ENCODE measurements around the genes SPO11, RBM38 and TUBB1.

GRCh38 chr20:57329489-57330066 lies at the start of gene SPO11:
SPO11 (plus strand) TSS chr20:57329803.
- PRO-cap = no peak
- RAMPAGE, long total RNA, 3 experiments = no peak in any of the 3 experiments

- PRO-cap = bidirectional peak, plus-strand start at chr20:57391398, minus-strand start at chr20:57391220
- RAMPAGE, long total RNA, 3 experiments = no peak in any of the 3 experiments
Observed at GRCh38 chr20:57391047-57391598, at the start of gene RBM38. RBM38 (plus strand) TSS chr20:57391396.

DNA sequence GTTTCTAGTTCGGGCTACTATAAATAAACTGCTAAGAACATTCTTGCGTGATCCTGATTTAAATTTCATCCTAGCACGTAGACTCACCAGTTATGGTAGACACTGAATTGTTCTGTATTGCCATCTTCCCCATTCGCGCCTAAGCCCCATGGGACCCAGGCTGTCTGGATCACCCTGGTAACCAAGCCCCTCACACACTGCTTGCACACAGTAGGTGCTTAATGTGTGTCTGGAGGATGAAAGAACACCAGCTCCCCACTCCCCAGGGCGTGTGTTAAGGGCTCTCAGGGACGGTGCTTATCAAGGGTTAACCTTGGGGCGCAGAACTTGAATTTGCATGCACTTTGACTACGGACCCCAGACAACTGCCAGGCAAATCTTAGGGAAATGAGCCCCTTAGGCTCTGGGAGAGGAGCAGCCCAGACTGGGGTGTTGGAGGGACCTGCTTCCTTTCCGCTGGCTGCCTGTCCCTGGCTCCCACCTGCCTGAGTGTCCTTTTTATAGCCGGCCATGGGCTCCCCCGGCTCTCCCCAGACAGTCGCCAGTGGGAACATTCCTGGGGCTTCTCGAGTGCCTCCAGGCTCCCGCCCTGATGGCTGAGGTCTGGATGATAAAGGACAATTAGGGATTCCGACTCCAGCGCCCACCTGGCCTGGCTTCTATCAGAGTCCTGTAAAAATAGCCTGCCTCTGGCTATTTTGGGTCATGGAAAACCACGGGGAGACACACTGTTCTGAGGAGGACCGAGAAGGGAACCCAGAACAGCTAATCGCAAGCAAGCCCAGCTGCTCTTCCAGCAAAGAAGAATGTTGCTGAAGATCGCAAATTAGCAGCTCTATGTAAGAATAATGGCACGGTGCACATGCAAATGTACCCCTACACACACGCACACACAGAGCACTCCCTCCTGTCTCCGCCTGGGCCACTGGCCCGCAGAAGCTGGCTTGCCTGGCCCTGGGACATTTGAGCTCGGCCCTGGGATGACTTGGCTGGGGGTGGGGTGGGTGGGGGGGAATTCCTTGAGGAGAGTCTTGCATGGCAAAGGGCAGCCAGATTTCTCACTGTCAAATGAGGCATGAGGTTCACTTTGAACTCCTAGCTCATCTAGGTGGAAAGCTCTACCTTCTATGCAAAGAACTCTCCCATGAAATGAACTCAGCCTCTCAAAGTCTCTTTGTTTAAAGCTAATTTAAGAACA lies 55.6 kb downstream of the CTCFL start:
- PRO-cap = no peak
- RAMPAGE, long total RNA, 3 experiments = no peak in any of the 3 experiments

DNA sequence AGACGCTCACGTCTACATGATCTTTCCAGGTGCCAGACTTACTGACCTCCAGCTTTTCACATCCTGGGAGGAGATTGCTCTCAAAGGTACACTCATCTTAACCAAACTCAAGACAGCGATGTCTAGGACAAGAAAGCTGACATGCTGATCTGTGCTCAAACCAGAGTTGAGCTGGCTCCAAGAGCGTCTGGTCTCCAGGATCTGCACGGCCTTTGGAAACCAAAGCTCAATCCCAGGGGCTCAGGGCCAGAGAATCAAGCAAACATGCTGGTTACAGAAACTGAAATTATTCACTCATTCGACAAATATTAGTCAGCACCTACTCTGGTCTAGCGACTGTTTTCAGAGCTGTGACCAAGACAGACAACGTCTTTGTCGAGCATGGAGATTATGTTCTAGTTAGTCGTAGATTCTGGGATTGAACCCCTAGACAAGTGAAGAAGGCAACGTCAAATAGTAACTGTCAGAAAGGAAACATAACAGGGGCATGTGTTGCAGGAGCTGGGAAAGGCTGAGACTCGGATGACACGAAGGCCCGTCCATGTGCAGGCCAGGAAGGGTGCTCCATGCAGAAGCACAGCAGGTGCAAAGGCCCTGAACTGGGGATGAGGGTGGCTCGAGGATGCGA lies 12.7 kb upstream of the PCK1 start:
- PRO-cap = no peak
- RAMPAGE, long total RNA, 3 experiments = no peak in any of the 3 experiments

- PRO-cap = no peak
- RAMPAGE, long total RNA, 3 experiments = no peak in any of the 3 experiments
Observed at GRCh38 chr20:57552374-57553011, 8.4 kb upstream of the PCK1 start.

DNA sequence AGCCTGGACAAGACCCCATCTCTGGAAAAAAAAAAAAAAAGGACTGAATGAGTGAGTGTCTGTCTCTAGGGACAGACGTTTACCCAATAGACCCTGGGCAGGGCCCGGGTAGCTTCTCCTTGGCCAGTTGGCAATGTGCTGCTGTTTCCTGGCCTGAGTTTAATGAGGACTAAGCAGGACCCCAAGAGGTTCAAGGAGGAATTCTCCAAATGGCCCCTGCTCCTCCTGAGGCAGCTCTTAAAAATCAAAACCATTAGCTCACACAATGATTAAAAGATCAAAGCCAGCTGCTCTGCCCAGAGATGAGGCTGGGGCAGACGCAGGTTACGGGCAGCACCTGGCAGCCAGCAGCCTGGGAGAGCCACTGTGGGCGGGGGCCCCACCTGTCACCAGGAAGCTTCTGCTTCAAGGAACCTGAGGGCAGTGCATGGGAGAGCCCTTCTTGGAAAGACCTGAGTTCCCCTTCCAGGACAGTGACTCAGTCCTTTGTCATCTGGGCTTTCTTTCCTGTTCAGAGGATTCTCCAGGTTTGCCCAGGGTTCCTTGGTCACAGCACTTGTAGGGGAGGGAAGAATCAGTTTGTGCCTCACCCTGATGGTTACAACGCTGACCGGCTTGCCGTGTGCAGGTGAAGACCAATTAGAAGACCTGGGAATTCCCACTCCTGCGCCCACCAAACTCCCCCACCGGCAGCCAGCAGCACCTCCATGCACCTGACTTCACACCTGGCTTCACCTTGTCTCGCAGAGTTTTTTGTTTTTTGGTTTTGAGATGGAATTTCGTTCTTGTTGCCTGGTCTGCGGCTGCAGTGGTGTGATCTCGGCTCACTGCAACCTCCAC lies 2.2 kb downstream of the ZBP1 start:
- PRO-cap = no peak
- RAMPAGE, long total RNA, 3 experiments = no peak in any of the 3 experiments

DNA sequence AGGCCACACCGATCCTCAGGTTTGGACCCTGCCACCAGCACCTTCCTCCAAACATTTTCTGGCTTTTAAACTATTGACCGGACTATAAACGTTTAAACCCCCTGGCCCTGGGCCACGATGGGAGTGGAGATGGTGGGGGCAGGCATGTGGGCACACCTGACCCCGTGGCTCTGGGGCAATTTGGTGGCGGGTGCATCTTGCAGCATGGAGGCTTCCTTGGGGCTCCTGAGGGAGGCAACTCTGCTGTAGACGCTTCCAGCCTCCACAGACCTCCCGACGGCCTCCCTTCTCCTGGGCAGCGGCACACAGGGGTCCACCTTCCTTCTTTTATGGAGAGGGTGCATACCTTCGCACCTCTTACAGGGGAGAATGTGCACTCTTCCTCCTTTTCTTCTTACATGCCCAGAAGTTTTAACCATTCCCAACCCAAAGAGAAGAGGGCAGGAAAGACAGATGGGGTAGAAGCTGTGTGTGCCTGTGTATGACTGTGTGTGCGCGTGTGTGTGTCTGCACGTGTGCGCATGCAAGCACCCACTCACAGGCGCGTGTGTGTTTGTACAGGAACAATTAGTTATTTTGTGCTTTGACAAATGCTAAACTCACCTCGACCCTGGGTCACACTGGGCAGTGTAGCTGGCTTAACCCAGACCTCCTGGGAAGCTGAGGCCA lies 5.0 kb downstream of the PMEPA1 start:
- PRO-cap = no peak
- RAMPAGE, long total RNA, 3 experiments = no peak in any of the 3 experiments

- PRO-cap = no peak
- RAMPAGE, long total RNA, 3 experiments = no peak in any of the 3 experiments
Observed at GRCh38 chr20:57714440-57714903, 4.7 kb upstream of the PMEPA1 start.

DNA sequence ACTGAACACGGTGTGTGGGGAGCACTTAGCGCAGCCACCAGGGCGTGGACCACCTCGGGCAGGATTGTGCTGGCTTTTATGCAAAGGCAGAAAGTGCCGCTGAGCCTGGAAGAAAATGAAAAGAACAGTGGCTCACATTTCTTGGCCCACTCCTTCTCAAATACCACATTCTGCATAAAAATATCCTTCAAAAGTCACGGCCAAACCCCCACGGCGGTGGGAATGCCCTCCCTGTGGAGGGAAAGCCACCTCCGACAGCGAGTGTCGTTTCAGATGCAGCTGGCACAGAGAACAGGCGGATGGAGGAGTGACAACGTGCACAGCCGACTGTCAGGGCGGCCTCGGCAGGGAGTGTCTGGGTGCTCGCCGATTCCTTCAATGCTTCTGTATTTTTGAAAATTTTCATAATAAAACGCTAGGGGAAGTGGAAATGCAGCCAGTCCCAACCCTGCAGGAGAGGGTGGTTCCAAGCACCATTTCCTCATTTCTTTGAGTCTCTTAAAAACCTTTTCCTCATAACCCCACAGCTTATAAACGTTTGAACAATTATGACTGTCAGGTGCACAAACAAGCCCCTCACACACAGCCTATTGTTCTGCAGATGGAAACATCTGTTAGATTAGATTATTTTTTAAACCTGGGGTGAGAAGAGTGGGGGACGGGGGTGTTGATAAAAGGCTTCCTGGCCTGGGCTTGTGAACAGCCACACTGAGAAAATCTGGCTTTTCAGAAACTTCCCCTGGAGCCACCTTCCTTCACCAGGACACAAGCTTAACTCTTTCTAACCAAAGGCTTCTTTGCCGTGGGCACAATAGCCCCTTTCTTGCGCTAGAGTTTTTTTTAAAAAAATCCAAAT lies 151.2 kb upstream of the C20orf85 start:
- PRO-cap = unidirectional peak, minus-strand start at position 380 of the sequence
- RAMPAGE, long total RNA, 3 experiments = no peak in any of the 3 experiments

DNA sequence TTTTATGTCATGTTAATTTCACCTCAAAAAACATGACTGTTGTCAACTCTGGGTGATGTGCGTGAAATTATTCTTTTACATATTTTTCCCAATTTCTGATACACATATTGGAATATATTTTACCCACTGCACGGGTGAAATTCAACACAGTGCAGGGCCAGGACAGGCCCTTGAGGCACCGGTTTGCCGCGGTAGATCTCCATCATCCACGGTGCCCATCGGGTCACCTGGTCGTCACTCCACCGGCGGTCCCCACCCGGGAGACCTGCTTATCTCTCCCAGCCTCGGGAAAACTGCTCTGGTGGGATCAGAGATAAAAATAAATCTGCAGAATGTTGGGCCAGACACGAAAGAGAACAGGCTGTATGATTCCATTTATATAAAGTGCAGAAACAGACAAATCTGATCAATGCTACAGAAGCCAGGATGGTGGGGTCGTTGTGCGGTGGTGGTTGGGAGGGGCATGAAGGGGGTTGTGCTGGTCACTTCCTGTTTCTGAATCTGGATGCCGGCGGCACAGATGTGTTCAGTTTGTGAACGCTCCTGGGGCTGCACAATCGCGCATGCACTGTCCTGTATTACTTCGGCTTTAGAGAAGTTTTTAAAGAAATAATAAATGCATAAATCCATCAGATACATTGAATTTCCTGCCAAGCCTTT lies 23.3 kb downstream of the C20orf85 start:
- PRO-cap = no peak
- RAMPAGE, long total RNA, 3 experiments = no peak in any of the 3 experiments

DNA sequence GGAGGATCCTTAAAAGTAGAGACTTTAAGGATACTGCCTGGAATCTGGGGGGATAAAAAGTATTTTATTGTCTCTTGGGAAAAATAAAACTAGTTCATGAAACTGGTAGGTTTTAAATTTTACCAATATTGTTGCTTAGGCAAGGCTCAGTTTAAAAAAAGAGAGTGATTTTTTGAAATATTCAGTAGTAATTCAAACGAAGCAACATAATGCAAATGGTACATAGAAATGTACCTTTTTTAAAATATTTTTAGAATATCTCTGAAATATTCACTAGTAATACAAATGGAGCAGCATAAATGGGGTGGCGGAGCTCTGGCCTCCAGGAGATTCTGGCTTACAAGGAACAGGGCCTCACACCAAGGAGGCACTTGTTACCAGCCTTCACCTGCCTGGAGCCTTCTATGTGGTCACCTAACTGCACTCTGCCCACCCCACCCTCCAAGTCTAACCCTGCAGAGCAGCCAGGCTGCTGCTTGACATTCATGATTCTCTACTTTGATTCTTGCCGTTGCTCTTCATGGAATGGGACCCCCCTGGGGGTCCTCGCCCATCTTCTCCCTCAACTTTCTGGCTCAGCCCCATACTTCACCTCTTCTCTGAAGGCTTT lies 27.0 kb downstream of the RAB22A start:
- PRO-cap = no peak
- RAMPAGE, long total RNA, 3 experiments = no peak in any of the 3 experiments

- PRO-cap = no peak
- RAMPAGE, long total RNA, 3 experiments = no peak in any of the 3 experiments
Observed at GRCh38 chr20:58437282-58437926, 48.4 kb downstream of the VAPB start.

GRCh38 chr20:58634451-58635410 lies 16.4 kb upstream of the STX16 start:
- PRO-cap = no peak
- RAMPAGE, long total RNA, 3 experiments = no peak in any of the 3 experiments

GRCh38 chr20:58647596-58648486 lies 3.2 kb upstream of the STX16 start:
- PRO-cap = no peak
- RAMPAGE, long total RNA, 3 experiments = no peak in any of the 3 experiments

DNA sequence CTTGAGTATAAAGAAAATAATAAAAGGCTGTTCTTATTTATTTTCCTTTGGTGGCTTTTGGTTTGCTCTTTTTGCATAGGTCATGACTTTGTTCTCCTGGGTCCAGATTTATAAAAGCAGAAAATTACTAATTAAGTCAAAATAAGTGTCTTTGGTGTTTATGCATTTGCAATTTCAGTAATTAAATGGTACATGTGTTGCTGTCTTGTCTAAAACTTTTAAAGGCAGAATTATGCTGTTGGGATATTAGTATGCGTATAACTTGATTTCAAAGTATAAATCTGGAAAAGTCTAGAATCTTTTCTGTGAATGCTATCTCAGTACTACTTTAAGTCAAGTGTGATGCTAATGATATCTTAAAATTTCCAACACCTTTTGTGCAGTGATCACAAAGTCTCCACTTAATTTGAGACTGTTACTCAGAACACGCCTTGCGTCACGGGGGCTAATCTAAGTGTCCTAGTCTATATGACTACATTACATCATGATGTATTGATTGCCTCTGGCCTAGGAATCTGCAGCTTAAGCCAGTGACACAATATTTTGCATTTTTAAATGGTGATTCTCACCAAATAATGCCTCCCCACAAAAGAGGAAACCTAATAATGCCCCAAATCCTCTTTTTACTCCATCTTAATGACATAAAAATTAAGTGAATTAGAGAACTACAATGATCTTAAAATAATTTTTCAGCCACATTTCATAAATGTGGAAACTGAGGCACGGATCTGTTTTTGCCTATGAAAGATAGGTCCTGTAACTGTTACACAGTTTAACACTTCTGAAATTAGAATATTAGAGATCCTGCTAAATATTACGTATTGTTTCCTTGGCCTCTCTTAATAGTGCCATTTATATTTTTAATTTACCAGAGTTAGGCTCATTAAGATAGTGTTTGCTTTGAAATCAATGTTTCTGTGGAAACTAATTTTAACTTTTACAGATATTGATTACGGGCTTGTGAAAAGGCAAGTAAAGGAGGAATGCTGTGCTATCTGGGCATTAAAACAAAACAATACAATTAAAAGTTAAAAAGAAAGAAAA lies 2.6 kb downstream of the GNAS start:
- PRO-cap = no peak
- RAMPAGE, long total RNA, 3 experiments = no peak in any of the 3 experiments

DNA sequence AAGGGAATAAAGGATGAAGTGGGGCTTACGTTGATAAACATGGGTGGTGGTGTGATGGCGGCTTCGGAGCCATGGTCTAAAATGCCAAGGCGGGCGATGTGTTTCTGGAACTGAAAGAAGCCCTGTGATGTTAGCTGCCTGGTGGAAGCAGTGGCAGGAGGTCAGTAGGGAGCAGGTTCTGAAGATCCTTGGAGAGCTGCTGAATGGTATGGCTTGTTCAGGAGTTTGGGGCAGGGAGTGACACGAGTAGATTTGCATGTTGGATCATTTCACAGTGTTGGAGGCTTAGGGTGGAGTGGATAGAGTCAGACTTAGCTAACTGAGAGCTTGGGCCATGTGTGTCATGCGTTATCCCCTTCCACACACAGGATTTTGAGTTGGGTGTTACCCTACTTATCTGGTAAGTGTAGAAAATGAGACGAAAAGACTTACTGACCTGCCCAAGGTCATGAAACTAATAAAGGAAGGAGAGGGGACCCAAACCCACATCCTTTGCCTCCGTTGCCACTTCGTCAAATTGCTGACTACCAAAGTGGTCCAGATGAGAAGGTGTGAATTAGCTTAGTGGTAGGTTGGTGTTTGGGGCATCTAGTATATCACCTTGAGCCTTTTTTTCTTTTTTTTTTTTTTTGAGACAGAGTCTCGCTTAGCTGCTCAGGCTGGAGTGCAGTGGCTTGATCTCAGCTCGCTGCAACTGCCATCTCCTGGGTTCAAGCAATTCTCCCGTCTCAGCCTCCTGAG lies 1.6 kb downstream of the NELFCD start:
- PRO-cap = no peak
- RAMPAGE, long total RNA, 3 experiments = no peak in any of the 3 experiments

GRCh38 chr20:59018899-59019573 lies at the start of gene TUBB1:
TUBB1 (plus strand) TSS chr20:59019429.
- PRO-cap = no peak
- RAMPAGE, long total RNA, 3 experiments = no peak in any of the 3 experiments

DNA sequence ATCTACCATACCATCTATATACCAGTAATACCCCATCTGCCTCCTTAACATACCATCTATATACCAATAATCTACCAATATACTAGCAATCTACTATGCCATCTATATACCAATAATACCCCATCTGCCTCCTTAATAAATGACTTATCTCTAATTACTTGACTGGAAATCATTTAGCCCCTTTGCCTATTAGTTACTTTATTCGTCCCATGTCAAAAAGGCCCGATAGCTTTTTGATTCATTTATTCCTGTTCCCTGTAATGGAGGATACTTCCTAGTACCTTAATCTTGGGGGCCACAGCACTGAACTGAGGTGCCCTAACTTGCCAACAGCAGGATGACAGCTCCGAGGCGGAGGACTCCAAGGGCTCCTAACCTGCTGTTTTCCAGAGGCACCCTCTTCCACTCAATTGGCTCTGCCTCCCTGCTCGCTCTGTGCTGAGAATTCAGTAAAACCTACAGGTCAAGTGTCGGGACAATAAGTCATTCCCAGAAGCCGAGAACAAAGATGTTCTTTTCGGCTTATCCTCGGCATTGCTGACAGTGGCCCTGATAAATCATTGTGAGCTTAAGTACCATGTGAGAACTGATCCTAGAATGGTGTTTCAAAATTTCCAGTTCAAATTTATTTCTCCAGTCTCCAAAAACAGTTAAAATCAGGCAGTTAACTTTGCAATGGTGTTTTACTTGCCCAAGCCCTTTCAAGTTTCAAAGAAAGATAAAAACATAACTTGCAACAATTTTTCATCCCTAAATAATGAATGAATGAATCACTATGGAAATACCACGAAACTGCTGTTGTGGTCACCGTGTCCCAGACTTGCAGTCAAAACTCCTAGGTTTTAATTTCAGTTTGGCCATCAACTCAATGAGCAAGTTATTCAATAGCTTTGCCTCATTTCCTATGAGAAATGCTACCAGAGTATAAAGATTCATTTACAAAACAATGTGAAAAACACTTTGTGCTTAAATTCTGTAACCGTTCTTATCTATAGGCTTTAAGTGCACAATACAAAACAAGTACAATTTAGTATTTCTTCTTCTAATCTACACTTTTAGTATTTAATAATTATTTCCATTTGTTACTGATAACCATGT lies 4.5 kb downstream of the ATP5F1E start:
- PRO-cap = no peak
- RAMPAGE, long total RNA, 3 experiments = no peak in any of the 3 experiments

- PRO-cap = no peak
- RAMPAGE, long total RNA, 3 experiments = no peak in any of the 3 experiments
Observed at GRCh38 chr20:59160436-59160744, 3.2 kb upstream of the ZNF831 start.

- PRO-cap = no peak
- RAMPAGE, long total RNA, 3 experiments = no peak in any of the 3 experiments
Observed at GRCh38 chr20:59165483-59165972, 1.9 kb downstream of the ZNF831 start.

All from subcutaneous adipose tissue (tissue), 3 donors.